Parotid gland (tissue), 1 donor: ENCODE data around the gene TRRAP.

DNA sequence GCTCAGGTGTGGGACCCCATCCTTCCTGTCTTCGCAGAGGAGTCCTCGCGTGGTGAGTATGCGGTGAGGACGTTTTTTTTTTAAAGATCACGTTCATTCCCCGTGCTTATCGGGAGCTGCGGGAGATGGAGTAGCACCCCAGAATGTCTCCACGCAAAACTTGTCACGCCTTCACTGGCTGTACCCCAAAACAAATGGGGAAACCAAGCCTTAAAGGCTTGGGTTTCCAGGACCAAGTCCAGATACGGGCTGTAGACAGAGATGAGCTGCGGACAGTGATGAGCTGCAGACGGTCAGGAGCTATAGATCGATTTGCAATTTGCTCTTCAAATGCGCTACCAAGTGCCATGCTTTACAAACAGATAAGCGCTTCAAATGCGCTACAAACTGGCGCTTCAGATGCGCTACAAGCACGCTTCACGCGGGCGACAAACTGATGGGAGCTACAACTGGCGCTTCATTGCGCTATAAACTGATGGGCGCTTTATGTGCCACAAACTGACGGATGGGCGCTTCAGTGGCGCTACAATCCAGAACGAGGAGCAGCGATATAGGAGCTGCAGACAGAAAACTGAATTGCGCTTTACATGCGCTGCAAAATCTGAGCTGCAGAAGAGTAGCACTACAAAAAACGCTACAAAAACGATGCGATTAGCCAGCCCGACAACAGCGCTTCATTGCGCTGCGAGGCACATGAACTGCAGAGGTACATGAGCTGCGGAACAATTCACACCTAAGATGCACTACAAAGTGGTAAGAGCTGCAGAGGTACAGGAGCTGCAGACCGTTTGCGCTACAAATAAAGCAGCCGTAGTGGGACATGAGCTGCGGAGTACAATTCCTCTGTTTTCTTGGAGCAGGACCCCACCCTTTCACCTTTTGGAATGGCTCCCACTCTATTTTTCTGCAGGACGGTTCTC lies 856 bp upstream of the SGCE start:
- PRO-cap = no peak

DNA sequence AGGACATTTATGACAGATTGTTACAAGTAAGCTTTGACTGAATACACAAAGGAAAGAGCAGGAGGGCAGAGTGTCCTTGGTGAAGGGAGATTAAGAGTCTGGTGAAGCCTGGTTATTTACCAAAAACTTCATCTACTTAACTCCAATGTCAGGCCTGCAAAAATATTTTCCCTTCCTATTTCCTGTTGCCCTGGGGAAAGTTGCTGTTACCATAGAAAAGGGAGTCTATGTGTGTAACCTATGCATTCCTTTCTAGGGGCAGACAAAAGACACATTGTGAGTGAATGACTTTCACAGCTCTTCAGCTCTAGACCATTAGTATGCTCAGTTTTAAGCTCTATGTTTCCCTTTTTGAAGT lies 45.5 kb upstream of the SGCE start:
- PRO-cap = no peak

GRCh38 chr7:94706018-94706406 lies 50.1 kb upstream of the SGCE start:
- PRO-cap = no peak

DNA sequence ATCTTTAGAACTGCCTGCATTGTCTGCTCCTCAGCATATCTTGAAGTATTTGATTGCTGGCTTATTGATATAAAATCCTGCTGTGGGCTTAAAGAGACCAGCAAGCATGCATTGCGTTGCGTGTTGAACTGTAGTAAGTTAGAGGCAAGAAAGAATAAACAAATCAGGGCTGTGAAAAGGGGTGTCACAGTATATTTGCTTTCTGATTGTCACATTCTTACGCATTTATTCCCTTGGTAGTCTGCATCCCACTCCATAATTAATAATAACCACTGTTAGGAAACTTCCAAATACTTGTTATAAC lies 1.5 kb downstream of the PPP1R9A start:
- PRO-cap = no peak

DNA sequence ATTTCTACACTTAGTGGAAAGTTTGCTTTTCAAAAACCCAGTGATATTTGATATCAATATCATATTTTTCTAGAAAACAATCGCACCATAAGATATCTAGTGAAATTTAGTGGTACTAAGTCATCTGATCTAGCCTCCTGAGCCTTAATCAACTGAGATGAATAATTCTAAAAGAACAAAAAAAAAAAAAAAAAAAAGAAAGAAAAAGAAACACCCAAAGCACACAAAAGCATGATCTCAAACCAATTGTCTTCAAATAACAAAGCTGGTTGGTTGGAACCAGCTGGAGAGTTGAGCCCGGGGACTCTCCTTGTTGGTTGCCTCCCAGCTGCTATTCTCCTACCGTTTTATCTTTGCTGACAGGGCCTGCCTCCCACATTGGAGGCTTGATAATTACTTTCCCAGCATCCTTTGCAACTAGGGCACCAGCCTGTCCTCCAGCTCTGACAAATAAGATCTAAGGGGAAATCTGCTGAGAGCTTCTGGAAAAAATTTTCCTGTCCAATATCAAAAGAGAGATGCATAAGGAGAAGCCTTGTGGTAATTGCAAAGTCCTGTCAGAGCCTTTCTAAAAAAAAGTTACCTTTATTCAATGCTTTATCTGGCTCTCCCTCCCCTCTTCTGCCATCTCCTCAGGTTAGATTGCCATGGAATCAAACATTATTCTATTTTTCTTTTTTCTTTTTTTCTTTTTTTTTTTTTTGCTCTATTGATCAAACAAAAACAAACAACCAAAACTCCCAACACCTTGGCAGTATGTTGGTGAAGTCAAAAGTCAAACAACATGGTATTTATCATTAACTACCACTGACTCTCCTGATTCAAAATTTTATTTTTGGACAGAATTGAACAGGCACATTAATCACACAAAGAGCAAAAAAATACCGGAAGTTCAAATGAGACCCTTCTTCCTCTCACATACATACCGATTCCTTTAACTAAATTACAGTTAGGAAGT lies 6.7 kb downstream of the PON1 start:
- PRO-cap = no peak

DNA sequence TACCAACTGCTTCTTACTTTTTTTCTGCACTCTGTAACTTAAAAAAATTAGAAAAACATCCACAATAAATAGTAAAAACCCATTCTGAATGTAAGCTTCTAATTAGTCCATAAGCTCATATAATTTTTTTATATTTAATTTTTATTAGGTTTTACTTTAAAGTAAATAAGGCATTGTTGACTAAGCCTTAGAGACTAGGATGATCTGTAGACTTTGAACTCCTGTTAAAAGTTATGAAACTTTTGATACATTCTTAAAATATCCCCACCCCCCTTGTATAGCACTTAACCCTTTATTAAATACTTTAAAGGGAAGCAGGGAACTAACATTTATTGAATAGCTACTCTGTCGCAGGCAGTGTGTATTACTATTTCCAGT lies 965 bp downstream of the PON1 start:
- PRO-cap = no peak

DNA sequence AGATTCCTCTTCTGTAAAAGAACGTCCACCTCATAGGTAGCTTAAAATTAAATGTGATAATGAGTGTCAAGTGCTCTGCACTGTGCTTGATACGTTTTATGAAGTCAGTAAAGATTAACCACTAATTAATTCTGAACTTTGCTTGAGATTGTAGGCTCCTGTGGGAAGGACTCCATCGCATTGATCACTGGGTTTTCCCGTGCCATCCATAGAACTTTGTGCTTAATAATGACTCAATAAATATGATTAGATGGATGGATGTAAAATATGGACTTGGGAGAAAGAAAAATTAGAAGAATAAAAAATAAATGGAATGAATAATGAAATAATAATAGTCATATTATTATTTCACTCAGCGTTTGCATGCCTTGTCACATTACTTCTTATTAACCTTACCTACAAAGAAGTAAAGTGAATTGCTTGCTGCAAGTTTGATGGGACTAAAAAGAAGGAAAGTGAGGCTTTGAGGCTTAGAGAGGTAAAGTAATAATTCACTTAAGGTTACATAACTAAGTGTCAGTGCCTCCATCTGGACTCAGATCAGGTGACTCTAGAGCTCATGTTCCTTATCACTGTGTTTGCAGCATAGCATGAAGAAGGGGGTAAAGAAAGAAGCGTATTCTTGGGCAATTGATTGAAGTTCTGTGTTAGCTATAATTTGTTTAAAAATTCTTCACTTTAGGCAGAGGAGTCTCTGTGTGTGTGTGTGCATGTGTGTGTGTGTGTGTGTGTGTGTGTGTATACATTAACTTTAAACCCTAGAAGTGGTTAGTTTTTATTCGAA lies 1.8 kb upstream of the PON3 start:
- PRO-cap = no peak

GRCh38 chr7:95401456-95402035 lies 5.4 kb upstream of the PON3 start:
- PRO-cap = no peak

GRCh38 chr7:95485235-95485772 lies 439 bp upstream of the ASB4 start:
- PRO-cap = no peak

GRCh38 chr7:95544820-95545697 lies 51.3 kb downstream of the PDK4 start:
- PRO-cap = no peak

GRCh38 chr7:98133000-98133550 lies 26.4 kb downstream of the LMTK2 start:
- PRO-cap = no peak

- PRO-cap = no peak
These were observed 31.0 kb downstream of the LMTK2 start for GRCh38 chr7:98137622-98138131.

DNA sequence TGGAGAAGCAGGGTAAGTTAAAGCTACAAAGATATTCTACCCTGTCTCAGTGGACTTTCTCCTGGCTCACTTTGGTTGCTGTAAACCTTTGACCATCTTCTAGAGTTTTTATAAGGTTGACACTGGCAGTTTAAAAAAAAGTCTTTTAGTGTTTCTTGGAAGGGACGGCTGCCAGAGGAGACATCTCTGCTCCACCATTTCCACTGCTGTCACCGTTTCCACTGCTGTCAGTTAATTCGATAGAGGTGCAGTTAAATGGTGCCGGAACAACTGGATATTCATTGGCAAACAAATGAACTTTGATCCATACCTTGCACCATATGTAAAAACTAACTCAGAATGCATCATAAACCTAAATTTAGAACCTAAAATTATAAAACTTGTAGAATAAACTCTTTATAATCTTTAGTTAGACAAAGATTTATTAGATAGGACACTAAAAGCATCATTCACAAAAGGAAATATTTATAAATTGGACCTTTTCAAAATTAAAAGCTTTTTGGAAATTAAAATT lies 42.7 kb downstream of the LMTK2 start:
- PRO-cap = no peak

GRCh38 chr7:98177347-98178240 lies 33.6 kb upstream of the BHLHA15 start:
- PRO-cap = no peak

DNA sequence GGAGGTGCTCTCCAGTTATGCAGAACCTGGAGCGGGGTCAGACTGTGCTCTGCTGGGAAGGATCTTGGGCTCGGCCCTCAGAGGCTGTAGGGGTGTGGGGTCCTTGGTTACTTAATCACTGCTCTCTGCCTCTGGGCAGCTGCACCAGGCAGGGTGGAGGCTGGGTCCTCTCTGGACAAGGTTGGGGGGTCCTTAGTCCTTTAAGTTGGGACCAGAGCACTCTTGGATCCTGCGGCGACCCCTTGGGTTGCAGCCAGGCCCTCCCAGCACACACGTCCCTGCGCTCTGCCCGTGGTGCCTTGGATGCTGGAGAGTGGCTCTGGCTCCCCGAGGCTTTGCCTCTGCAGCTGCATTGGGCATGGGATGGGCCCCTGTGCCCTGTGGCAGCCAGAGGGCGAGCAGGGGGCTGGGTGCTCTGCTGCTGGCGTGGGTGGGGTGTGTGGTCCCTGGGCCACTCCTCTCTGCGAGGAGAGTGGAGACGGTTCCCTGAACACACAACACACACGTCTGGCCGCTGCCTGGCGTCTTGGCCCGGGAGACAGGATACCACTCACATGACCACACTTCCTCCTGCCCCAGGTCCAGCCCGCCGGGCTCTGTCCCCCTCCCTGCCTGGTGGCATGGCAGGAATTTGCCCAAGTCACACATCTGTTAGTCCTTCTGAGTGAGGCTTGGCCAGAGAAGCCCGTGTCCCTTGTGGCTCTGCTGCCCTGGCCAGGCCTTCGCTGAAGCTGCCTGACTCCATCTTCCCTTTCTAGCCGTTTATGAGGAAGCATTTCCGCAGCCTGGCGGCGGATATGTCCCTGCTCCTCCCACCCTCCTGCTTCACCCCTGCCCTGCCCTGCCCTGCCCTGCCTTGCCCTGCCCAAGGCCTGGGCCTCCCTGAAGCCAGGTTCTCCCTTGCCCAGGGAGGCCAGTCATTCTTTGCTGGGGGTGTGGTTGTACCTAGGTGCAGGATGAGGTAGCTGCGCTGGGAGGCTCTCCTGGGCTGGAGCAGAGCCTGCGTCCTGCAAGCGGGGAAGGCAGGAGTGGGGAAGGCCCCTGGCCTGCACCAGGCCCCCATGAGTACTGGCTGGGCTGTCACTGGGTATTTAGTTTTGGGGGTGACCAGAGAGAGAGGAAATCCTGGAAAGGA lies 2.9 kb downstream of the BRI3 start:
- PRO-cap = bidirectional peak, plus-strand start at position 663 of the sequence, minus-strand start at position 501 of the sequence; unidirectional peak, minus-strand start at position 766 of the sequence

DNA sequence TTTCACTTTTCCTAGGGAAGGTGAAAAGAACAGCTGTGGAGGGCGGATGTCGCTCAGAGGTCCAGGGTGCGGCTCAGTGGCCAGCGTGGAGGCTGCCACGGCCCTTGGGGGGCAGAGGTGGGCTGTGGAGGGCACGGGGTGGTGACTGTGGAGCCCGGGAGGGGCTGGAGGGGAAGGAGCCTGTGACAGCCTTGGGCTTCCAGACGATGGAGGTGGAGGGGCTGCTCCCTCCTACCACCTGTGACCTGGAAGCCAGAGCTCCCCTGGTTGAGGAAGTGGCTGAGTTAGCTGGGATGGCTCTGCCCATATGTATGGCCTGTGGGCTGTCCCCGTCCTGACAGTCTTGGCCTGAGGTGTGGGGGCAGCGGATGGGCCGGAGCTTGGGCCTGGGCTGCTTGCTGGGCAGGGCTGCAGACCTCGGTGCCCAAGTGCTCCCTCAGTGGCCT lies 3.7 kb downstream of the BRI3 start:
- PRO-cap = no peak

DNA sequence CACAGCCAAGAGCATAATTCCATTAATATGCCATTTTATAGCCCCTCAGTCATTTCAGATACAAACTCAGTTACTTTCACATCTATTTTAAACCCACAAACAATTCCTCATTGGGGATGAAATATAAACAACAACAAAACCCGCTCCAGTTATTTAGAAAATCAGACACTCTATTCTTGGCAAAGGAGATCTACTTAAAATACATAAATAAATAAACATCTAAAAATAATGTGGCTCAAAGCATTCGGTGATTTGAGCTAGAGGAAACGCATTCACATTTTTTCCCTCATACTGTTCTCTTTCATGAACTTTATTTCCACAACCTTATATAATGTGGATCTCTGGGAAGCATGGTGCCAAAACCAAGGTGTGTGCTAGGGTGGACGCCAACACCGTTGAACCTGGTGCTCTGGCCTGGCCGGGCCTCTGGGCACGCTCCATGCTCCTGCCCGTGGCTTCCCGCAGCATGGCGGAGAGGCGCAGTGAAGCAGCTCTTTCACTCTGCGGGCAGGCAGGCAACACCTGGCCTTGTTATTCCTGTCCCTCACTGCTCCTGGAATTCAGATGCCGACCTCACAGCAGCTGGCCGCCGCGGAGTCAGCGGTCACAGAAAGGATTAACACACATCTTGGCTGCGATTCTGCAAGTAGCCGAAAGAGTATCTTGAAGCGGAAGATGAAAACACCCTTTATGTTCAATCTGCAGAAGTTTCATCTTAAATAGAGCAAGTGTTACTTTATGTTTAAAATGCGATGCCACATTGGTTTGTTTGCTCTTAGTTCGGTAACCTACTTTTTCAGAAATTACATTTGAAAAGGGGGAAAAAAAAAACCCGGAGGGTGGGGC lies 41.9 kb downstream of the BRI3 start:
- PRO-cap = no peak

DNA sequence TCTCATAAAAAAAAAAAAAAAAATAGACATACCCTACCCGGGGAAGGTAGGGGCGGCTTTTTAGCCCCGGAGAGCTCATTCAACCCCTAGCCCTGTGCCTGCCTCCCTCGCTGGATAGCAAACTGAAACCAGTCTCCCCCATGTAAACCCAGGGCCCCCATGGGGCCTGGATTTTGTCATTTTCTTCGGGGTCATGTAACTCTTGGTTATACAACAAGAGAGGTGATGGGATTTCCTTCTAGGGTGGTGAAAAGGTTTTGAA lies 18.8 kb upstream of the BAIAP2L1 start:
- PRO-cap = no peak

- PRO-cap = no peak
These were observed 97.7 kb downstream of the TMEM130 start for GRCh38 chr7:98771965-98772577.

- PRO-cap = unidirectional peak, plus-strand start at chr7:98878532; unidirectional peak, minus-strand start at chr7:98879049
These were observed at the start of gene TRRAP for GRCh38 chr7:98878137-98879494. Gene TRRAP, plus strand, starts transcription at chr7:98878532.